Measurements from ENCODE around the genes CITED2 and HIVEP2.

- PRO-cap, result bidirectional peak, plus-strand start at chr6:139374766, minus-strand start at chr6:139374648
- RRBS, result under 1% methylated on average over 6 of the region's 59 CpGs
These were observed at the start of gene CITED2 for GRCh38 chr6:139373962-139374714. Gene CITED2 (minus strand): TSS chr6:139374648.

DNA sequence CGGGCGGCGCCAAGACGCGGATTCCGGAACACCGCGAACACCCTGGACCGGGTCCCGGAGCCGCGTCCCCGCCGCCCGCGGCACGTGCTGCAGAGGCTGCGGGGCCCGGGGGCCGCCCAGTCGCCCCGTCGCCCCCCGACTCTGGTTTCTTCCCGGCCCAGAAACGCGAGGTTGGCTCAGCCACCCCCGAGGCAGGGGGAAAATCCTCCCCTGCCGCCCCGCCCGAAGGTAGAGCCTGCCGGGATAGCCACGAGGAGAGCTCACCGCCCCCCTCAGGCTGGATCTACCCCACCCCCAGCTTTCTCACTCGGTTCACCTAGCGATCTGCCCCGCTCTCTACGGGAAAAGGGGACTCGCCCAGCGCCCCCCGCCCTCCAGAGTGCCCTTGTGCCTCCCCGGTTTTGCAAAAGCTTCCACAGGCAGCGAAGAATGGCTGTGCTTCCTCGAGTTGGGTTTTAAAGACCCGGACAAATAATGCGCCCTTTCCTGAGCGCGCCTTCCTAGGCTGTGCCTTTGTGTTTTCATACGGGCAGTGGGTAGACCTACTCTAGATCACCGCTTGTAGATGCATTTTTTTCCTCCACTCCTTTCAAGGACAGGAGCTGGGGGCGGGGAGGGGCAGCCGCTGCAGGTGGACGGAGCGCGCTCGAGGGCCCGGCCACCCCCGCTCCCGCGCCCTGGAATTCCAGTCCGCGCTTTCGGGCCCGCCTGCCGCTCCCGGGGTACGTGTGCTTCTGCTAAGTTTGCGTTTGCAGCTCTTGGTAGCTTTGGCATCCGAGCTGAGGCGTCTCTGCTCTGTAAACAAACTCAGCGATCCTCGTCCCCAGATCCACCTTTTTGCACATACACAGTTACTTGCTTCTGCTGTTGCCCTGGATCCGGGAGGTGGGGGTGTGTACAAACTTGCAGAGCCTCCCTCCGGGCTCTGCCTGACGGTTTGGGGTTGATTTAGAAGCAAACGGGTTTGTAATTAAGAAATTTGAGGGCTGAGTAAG lies 564 bp upstream of the CITED2 start:
- PRO-cap, result bidirectional peak, plus-strand start at position 52 of the sequence, minus-strand start outside the sequence; bidirectional peak, plus-strand start at position 773 of the sequence, minus-strand start at position 509 of the sequence
- RRBS, result under 1% methylated on average over 37 of the region's 76 CpGs

DNA sequence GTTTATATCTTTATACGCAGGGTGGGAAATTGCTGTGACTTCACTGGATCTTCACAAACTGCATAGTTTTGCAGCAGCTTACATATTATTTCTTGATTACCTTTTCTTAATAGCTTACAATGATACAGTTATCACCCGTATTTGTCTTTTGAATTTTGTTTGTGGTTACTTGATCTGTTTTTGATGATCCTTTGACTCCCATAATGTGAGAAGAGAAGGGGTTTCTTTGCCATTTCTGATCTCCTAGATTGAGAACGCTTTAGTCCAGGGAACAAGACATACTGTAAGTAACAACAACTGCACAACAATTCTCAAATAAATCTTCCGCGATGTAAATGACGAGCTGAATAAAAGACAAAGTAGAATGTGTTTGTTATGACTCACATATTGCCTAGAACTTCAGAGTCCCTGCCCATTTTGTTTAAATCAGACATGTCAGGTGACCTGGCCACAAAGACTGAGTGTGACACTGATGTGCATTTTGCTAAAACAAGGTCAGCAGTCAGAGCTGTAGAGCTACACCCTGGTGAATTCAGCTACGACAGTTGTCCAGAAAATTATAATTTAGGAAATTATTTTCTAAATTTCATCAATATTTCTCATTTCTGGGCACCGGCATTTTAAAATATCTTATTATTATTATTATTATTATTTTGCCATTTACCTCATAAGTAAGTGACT lies 156.6 kb upstream of the CITED2 start:
- PRO-cap, result no peak
- RRBS, result no CpG with 5 or more reads among the region's 8 CpGs

DNA sequence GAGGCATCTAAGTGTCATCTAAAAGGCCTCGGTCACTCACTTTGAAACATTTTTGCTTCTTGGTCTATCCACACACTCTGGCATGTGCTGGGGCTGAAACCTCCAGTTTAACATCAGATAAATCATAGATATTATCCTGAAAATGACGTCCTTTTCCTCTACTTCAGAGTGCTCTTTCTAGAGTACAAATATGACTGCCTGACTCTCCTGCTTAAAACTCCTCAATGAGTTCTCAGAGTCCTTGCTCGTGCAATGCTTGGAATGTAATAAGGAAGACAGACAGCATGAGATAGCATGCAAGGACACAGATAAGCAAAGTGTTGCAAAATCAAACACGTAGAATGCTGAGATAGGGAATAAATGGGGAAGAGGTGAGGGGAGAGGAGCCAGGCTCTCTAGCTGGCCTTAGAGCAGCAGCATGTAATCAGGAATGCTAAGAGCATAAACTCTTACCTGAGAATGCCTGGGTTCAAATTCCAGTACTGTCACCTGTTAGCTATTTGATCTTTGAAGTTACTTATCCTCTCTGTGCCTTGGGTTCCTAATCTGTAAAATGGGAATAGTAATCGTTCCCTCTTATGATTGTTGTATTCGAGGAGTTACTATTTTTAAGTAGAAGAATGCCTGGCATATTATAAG lies 374.2 kb upstream of the CITED2 start:
- PRO-cap, result no peak
- RRBS, result no CpG with 5 or more reads among the region's 6 CpGs

DNA sequence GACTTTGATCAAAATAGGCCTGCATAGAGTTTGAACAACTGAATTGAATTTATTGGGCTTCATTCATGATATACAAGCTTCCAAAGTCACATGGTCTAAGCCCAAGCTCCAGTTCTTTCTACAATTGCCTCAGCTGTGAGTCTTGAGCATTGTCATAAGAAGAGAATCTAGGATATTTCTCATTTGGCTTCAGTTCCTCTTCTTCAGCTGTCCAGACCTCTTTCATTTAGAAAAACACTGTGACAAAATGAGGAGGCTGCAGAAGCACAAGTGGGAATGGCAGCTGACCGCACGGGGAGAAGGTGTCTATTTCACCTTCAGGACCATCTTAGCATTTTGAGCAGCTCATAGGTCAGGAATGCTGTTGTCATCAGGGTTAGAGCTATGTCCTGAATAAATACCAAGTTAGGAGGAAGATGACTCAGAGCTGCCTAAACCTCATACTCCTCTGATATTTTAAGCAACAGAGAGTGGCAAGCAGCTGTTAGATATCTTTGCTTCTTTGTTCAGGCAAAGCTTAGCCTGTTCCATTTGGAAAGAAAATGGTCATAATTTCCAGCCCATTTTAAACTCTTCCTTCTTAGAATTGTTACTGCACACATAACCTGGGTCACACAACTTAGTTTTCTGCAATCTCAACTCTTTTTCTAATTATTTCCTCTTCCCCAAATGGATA lies 390.1 kb upstream of the CITED2 start:
- PRO-cap, result no peak
- RRBS, result no CpG with 5 or more reads among the region's 2 CpGs

DNA sequence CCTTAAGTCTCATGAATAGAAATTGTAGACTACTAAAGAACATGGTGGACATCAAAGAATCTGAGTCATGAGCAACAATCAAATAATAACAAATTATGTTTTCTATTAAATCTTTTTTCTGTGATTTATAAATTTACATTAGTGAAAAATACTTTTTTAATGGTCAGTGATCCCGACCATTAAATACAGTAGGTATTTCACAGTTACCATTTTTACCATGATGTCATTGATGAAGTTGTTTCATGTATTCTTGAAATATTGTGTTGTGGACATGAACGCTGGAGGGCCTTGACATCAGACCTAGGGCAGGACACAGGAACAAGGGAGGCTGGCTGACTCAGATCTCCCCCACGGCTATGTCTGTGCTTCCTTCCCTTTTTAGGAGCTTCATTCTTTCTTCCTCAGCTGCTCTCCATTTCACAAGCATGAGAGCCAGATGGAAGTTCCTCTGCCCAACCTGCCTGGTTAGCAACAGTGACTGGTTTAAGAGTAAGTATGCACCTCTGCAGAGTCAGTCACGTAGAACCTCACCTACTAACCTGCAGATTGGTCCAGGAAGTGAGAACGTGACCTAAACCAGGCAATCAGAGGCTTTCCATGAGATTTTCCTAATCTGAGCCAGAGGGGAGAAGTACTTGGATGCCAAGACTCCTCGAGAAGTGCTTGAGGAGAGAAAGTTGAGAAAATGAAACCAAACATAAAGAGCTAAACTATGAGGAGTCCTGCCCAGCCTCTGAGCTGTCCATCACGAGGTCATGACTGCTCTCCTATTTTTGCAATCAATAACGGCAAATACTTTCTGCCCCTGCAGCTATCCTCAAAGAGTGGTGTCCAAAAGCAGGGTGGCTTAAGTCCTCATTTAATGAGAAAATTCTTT lies 465.1 kb upstream of the CITED2 start:
- PRO-cap, result no peak
- RRBS, result no CpG with 5 or more reads among the region's 8 CpGs

DNA sequence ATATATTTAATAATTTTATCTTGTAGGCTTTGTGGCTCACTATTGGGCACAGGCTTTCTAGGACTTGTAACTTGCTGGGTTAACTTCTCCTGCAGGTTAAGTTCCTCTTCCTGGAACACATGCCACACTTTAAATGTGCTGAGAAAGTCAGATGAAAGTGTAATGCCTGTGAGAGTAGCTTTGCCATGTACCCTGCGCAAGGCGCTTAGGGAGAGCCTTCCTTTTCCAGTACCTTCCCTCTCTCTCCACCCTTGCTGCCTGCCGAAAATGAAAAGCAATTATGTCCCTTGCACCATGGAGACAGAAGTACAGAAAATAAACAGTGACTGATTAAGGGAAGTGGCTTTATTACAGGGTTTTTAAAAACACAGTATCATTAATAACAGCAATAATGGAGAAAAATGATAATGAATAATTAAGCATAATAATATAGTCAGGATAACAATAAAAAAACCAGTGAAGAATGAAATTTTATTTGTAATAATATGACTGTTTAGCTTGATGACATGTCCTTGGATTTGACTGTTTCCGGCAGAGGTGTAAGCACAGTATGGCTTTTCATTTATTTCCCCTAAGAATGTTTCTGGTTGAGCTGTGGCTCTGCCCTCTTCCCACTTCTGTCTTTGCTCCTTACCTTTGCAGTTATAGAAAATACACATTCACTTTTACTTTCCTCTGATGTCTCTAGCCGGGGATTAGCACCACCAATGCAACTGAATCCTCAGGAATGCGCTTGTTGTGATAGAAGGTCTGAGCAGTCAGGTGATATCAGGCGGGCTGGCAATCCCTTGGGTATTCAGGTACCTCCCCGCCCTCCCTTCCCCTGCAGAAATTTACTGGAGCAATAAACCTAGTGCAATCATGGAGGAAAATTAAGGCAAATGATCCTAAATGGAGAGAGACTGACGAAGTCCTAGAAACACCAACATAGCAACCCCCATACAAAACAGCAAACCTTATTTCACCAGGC lies 472.4 kb upstream of the CITED2 start:
- PRO-cap, result no peak
- RRBS, result no CpG with 5 or more reads among the region's 9 CpGs

DNA sequence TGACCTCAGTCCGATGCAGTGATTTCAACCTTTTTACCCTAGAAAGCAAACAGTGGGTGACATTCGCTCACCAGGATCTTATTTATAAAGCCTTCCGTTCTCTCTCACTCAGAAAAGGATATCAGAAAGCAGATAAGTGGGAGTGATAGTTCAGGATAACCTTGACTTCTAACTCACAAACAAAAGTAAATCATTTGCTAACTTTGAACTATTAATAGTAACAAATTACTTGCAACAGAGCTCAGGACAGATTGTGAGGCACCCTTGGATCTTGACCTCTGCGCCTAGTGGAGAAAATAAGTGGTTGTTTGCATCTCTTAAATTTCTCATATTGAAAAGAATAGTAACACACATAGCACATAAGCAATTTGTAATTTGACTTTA lies 637.1 kb upstream of the CITED2 start:
- PRO-cap, result no peak
- RRBS, result no CpG with 5 or more reads among the region's 4 CpGs

GRCh38 chr6:140079049-140079865 lies 704.8 kb upstream of the CITED2 start:
- PRO-cap, result no peak
- RRBS, result no CpG with 5 or more reads among the region's 7 CpGs

- PRO-cap, result bidirectional peak, plus-strand start at chr6:140537989, minus-strand start at chr6:140537789
- RRBS, result no CpG with 5 or more reads among the region's 6 CpGs
These were observed 1163.3 kb upstream of the CITED2 start for GRCh38 chr6:140537652-140538289.

DNA sequence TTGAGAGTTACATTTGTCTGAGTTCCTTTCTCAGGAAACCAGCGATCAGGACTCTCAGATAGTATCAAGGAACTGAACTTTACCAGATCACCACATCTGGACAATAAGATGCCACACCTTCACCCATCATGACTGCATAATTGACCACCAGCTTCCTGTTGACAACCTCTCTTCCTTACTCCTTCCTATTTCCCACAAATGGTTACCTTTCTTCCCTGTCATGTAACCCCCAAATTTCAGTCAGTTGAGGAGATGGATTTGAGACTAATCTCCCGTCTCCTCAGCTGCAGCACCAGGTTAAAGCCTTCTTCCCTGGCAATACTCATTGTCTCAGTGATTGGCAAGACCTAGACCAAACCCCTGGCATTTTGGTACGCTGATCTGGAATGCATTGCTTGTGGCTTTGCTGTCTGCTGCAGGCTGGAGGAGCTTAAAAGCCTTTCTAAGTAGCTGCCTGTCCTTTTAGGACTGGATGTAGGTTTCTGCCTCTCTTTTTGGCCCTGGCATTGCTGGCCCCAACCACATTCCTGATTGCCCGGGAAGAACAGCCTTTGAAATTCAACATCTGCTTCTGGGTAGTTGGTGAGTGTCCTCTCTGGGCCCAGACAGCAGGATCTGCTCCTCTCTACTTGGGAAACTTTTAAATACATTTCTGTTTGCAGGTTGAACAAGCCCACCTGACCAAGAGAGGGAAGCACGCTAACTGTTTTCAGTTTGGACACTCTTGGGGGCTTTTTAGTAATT lies 729.6 kb upstream of the GJE1 start:
- PRO-cap, result no peak
- RRBS, result no CpG with 5 or more reads among the region's 5 CpGs

- PRO-cap, result no peak
These were observed 16.3 kb upstream of the ADGRG6 start for GRCh38 chr6:142285547-142285906.

DNA sequence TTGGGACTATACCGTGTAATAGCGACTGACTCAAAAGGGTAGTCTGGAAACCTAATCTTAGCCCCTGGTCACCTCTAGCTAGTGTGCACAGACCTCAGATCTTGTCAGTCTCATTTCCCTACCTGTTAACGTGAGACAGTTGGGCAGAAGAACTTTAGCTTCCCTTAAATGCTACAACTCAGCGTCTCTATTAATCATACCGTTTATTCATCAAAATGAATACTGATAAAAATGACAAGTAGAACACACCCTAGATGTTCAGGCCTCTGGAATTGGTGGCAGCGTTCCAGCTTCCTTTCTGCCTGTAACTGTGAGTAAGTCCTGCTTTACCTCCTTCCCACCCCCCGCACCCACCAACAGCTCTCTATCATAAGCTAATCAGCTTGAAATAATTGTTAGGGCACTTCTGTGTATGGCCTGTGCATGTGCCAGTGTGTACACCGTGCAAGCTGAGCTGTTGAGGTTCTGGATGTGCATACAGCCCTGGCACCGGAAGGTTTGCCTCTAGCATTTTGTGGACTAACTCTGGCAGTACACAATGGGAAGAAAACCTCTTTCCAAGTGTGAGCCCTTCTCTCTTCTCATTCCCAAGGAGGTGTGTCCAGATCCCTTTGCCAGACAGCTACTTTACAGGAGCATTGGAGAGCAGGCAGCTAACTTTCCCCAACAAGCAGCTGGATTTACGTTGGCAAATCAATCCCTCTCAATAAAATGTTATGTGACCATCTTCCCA lies 1.0 kb upstream of the ADGRG6 start:
- PRO-cap, result no peak
- RRBS, result no CpG with 5 or more reads among the region's 10 CpGs

DNA sequence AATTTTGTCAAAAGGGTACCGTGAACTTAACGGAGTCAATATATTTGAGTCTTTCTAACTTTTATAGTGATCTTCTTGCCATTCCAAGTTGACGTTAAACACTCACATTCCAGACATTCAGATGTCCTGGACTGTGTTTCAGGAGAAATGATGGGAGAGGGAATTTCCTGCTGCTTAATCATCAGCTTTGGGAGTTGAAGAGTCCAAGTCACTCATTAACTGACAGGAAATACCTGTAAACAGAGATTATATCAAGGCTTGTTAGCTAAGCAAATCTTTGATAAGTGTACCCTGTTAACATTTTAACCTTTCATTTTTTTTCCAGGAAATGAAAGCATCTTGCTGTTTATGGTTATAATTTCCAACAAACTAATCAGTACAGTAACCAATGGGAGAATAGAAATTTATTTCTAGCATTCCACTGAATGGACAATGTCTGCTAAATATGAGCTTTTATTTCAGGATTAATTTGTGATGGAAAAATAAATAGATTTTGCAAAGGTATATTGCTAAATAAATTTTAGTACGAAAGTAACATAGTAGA lies 73.5 kb downstream of the ADGRG6 start:
- PRO-cap, result no peak
- RRBS, result no CpG with 5 or more reads among the region's 4 CpGs

GRCh38 chr6:142944991-142945323 lies at the start of gene HIVEP2:
Gene HIVEP2 (minus strand): TSS chr6:142945176.
- PRO-cap, result bidirectional peak, plus-strand start at chr6:142945581, minus-strand start at chr6:142945173
- RRBS, result under 1% methylated on average over 20 of the region's 50 CpGs

DNA sequence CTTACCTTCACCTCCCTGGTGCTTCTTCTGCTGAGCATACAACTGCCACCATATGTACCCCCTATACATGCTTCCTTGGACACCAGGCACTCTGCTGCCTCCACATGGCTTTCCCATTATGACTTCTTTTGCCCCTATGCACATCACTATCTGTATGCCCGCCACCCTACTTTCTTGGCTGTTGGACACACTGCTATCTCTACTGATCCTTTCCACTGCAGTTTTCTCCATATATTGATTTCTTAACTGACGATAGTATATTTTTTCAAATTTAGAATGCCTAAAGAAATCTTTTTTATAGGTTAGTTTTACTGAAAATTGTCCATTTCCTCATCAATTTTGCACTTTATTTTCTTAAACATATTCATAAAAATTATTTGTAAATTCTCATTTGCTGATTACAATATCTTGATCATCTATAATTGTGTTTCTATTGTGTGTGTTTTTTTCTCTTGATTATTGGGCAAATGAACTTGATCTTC lies 21.6 kb upstream of the AIG1 start:
- PRO-cap, result no peak
- RRBS, result no CpG with 5 or more reads among the region's 2 CpGs

DNA sequence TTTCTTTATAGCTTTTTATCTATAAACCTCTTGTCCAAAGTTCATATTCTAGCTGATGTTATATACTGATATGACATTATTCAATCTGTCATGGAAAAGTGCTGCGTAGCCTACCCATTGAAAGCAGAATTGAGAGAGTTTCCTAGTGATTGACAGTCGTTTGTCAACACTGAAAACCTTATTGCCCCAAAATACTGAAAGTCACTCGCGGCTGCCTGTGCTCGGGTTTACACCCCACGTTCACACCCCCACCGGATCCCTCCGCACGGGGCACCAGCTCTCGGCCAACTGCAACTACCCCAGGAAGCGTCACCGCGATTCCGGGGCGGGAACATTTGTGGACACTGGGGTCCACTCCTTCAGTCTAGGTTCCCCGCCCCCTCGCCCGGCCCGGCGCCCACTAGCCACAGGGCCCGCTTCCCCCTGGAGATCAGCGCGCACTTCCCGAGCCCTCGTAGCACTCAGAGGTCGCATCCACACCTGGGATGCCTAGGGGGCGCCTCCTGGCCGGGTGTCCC lies 528 bp upstream of the AIG1 start:
- PRO-cap, result bidirectional peak, plus-strand start at position 204 of the sequence, minus-strand start at position 292 of the sequence
- RRBS, result 1% methylated on average over 12 of the region's 28 CpGs

DNA sequence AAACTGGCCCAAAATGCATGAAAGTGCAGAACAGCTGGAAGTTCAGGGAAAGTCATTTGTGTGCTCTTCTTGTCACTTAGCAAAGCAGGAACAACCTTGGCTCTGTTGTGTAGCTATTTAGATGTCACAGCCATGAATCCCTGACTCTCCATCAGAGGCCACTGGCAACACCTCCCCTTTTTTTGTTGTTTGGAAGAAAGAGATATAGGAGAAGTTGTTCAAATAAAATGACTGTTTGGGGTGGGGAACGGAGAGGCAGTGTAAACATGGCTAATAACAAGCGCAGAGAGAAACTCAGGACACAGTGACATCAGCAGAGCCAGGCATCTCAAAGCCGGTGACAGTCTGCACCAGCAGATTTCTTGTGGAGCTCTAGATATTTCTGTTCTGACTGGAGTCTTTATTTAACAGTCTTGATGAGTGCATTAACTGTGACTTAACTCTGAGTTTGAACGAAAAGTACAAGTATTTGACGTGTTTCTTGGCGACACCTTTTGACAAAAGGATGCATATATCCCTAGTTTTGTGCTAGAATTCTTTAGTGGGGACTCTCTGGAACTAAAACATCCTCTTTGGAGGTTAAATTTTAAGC lies 54.0 kb downstream of the ADAT2 start:
- PRO-cap, result no peak
- RRBS, result no CpG with 5 or more reads among the region's 6 CpGs

DNA sequence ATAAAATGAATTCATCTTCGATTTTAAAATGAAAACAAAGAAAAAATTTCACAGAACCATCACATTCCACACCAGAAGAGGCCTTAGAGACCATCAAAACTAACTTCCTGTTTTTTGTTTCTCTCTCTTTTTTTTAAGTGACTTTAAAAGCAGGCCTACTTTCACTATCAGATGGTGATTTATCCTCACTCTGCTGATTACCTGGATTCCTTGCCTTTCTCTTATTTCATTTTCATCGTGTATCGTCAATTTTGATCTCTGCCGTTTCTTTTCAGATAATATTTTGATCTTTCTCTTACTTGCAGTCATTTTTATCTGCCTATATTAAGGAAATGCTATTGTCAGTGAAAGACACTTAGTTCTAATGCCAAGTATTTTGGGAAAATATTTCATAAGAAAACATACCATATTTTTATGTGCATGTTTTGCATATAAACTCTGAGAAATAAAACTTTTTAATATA lies 17.0 kb upstream of the FUCA2 start:
- PRO-cap, result no peak
- RRBS, result no CpG with 5 or more reads among the region's 4 CpGs

DNA sequence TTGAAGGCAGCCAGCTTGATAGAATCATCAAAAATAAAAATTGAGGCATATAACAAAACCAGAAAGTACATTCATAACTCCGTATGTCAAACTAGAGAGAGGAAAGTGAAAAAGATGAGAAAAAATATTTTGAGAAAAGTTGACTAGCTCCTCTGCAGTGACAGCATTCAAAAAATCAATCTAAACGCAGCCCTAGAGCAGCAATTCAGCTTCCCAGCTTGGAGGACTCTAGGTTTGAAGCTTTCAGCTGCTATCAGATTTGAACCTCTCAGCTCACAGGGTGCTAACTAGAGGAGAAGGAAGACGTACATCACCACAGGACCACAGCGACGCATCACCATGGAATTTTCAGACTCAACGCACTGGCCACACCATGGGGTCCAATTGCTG lies 44.9 kb upstream of the FUCA2 start:
- PRO-cap, result no peak
- RRBS, result no CpG with 5 or more reads among the region's 6 CpGs

All from MCF 10A (cell line).